ENCODE measurements around the genes HYAL1, C3orf18, IQCF1 and ABHD14A.

- RRBS = no CpG with 5 or more reads among the region's 25 CpGs
Measured at GRCh38 chr3:50302832-50304005, at the start of gene HYAL1. HYAL1 (minus strand) TSS chr3:50303574.

DNA sequence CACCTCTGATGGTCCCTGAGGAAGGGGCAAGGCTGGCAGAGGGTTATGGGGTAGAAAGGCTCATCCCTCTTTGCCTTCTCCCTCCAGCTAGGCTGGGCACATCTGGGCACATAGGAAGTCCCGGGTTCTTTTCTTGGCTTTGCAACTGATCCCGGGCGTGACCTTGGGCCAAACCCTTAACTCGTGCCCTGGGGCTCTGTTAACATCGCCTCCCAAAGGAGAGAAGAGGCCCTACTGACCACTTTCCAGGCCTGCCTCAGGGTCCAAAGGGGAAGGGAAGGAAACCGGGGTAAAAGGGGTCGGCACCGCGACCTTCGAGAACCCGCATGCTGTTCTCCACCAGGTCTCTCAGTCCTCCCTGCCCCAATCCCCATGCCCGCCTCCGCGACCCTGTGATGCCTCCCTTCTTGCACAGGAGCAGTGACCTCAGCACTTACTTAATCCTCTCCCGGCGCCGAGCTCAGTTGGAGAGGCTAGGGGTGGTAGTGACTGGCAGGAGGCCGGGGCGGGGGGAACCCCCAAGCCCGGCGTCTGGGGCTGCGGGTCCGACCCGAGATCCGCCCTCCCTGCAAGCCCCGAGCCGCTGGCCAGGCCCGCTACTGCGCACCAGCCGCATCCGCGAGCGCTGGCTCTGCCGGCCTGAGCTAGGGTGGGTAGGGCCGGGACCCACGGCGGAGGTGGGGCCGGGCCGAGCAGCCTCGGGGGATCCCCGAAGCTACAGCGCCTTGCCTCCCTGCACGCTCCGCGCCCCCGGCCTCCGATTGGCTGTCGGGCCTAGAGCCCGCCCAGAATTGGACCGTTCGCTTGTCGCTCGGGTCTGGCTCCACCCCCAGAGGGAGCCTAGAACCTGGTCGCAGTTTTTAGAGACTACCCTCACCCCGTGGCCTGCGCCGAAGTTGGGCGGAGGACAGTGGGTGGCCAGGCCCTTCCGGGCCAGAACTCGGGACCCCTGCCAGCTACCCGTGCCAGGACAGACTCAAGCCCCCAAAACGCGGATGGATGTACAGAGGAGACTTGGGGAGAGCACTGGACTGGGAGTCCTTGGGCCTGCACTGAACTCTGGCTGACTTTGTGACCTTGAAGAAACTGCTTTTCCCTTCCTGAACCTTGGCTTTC lies at the start of gene C3orf18:
C3orf18 (minus strand) TSS at position 722 of the 1,116 bp plus-strand sequence.
- RRBS = 2% methylated on average over 13 of the region's 63 CpGs

- RRBS = no CpG with 5 or more reads among the region's 13 CpGs
Measured at GRCh38 chr3:50604933-50605885, 6.4 kb downstream of the CISH start.

DNA sequence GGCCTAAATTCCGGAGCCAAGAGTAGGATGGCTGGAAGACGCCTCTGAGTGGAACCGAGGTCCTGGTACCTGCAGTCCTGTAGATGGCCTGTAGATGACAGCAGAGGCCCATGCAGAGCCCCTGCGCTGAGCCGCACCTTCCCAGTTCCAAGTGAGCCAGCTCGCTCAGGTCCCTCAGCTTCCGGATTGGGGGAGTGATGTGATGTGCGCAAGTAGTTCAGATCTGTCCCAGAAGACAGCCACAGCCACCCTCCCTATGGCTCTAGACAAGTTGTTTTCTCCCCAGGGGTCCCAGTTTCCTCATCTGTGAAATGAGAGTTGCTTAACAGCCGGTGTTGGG lies 965 bp upstream of the MAPKAPK3 start:
- RRBS = no CpG with 5 or more reads among the region's 9 CpGs

GRCh38 chr3:50657808-50658478 lies 16.8 kb upstream of the DOCK3 start:
- RRBS = no CpG with 5 or more reads among the region's 5 CpGs

DNA sequence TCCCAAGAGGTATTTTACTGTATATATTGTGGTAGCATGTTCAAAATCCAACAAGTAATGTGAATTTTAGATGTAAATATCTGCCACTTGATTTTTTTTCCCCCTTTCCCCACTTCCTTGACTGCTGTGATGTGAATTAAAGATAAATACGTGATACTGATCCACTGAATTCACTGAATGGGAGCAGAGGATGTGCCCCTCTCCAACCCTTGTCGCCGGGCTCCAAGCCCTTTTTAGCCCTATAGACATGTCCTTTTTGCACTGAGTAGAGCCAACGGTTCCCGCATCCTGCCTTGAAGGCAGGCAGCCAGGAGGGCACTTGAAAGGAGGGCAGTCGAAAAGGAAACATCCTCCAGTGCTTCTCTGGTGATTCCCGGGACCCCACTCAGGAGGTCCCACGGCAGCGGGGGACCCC lies 1.0 kb upstream of the MANF start:
- RRBS = 3% methylated on average over 3 of the region's 9 CpGs

- RRBS = no CpG with 5 or more reads among the region's 3 CpGs
Measured at GRCh38 chr3:51398240-51398725, 7.2 kb downstream of the RBM15B start.

DNA sequence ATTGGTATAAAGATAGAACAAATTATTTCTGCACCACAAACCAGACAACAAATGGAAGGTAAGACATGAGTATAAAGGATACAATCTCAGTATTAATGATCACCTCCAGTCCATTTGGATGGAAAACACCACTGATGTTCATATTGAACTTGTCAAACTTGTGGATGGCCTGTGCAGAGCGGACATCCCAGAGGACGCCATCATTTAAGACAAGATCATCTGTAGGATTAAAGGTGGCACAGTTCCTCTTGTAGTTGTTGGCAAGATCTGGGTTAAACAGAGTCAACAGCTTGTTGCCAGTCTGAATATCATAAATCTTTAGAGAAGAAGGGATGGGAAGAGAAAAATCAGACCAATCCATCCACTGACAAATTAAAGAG lies 23.4 kb downstream of the RBM15B start:
- RRBS = no CpG with 5 or more reads among the region's 2 CpGs

GRCh38 chr3:51630505-51631048 lies 40.5 kb upstream of the TEX264 start:
- RRBS = no CpG with 5 or more reads among the region's 5 CpGs

- RRBS = no CpG with 5 or more reads among the region's 1 CpG
Measured at GRCh38 chr3:51903166-51903485, at the start of gene IQCF1. IQCF1 (minus strand) TSS chr3:51903353.

GRCh38 chr3:51963737-51964886 lies 3.1 kb downstream of the PCBP4 start:
- RRBS = no CpG with 5 or more reads among the region's 18 CpGs

DNA sequence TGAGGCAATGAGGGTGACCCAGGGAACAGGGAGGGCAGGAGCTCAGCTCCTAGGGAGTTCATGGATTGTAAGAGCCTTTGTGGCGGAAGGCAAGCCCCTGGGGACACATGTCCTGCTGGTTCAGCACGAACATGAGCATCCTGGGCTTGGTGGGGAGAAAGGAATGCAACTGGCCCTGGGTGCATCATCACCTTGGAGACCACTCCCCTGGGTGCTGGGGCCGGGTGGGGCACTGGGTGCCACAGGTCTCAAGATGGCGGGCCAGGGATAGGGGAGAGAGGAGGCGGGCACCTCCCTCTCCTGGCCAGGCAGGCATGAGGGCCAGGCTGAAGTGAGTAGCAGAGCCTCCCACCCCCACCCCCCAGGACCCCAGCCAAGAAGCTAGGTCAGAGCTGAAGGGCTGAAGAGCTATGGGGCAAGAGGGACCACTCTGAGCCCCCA lies 782 bp downstream of the PCBP4 start:
- RRBS = no CpG with 5 or more reads among the region's 5 CpGs

DNA sequence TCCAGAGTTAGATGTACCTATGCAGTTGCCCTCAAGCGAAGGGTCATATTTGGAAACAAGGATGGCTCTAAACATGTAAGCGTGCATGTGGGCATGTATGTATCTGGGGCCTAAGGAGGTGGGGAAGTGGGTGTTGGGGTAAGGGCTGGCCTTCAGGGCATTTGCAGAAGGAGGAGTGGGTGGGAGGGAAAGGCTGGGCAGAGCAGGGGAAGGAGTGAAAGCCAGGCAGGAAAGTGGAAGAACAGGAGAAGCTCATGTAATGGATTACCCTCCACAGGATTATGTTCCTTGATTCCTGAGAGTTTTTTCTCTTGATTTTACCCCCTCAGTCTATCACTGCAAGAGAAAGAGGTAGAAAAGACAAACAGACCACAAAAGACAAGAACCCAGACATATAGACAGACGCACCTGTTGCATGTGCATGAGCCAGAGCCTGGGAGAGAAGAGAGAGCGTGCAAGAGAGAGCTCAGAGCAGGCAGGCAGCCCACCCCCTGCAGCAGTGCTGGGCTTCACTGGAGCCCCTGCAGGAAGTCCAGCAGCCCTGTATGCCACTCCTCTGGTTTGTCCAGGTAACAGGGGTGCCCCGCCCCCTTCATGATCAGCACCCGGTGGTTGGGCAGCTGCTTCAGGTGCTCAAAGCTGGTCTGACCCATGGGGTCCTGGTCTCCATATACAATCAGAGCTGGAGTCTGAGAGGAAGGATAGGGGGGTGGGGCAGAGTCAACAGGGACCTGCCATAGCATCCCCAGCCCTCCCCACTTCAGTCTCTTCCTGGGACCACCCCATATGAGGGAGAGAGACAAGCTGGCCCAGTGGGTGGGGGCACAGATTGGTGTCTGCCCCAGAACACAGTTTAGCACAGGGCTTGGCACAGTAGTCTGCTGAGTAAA lies 1.9 kb upstream of the PCBP4 start:
- RRBS = no CpG with 5 or more reads among the region's 6 CpGs

DNA sequence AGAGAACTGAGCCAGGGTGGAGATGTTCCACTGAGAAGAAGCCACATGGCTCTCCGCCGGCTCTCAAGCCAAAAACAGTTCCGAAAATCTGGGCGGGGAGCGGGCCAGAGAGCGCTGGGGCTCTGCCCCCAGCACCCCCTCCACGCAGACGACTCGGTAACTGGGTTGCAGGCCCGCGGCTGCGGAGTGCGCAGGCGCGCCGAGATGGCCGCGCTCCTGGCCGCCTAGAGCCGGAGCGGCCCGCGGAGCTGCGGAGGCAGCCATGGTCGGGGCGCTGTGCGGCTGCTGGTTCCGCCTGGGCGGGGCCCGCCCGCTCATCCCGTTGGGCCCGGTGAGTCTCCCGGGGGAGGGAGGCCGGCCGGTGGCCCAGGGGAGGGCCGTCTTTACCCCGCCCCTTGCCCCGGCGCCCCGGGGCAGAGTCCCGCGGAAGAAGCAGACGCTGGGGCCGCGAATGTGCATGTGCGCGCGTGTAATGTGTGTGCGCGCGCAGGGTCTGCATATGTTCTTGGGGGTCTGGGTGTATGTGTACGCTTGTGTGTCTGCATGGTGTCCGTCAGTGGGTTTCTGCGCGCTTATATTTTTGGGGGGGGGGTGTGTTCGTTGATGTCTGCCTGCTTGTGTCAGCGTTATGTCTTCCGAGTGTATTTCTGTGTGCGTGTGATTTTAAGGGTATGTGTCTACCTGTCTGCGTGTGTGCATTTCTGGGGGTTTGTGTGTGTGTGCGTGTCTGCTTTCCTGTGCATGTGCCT lies at the start of gene ABHD14A:
ABHD14A (plus strand) TSS at position 191 of the 749 bp plus-strand sequence.
- RRBS = 0% methylated on average over 10 of the region's 62 CpGs

- RRBS = no CpG with 5 or more reads among the region's 11 CpGs
Measured at GRCh38 chr3:51977310-51978074, 2.6 kb downstream of the ABHD14A start.

DNA sequence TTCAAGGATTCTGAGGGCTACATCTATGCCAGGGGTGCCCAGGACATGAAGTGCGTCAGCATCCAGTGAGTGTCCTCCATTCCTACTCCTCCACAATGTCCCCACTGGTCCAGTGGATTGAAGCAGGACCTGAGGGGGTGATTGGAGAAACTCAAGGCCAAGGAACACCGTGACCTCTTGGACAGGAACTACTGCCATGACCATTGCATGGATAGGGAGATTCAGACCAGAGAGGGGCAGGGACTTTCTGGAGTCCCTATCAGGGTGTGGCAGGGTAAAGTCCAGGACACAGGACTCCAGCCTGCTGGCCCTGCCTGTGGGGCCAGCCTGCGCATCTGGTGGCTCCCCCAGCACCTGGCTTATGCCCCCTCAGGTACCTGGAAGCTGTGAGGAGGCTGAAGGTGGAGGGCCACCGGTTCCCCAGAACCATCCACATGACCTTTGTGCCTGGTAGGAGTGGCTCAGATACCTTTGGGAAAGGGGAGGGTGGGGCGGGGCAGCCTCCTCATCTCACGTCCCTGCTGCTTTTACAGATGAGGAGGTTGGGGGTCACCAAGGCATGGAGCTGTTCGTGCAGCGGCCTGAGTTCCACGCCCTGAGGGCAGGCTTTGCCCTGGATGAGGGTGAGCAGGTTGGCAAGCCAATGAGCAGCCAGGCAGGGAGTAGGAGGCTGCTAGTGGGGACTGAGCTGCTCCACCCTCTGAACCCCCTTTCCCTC lies 2.7 kb downstream of the ACY1 start:
- RRBS = no CpG with 5 or more reads among the region's 9 CpGs

- RRBS = no CpG with 5 or more reads among the region's 4 CpGs
Measured at GRCh38 chr3:51997964-51998375, 2.3 kb upstream of the RPL29 start.

DNA sequence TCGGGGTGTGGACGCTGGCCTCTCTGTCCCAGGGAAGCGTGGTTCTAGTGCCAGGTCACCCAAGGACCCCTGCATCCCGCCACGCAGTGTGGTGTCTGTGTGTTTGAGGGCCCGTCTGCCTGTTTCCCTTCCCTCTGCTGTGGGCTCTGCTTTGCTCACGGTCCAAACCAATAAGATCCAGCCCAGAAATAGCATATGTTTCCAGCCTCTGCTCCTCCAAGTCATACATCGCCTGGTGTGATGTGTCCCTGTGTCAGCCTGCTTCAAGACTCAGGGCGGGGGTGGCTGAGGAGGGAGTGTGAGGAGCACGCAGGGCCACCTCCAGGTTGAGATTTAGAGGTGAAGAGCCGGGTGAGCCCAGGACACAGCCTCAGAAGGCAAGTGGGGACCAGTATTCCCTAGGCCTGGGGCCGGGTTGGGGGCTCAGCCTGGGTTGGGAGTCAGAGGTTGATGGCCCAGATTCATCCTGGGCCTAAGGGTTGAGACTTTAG lies 21.9 kb upstream of the RPL29 start:
- RRBS = 86% methylated on average over 2 of the region's 12 CpGs

DNA sequence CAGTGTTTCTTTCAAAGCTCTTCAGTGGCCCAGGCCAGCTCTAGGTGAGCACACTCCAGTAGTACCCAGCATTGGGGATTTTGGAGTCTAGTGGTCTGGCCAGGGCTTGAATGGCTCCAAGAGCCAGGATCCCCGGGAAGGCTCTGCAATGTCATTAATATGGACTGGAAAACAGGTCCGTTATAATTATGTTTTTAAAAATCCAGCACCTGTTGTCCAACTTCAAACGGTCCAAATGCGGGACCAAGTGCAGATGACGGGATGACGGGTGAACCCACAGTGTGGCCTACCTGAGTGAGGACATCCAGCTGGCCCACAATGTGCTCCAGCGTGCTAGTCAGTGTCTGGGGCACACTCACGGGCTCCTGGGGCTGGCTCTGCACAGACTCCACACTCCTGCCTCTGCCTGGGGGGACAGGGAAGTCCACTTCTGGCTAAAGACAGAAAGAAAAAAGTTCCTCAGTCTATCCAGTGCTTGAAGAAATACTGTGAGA lies 40.0 kb upstream of the DUSP7 start:
- RRBS = no CpG with 5 or more reads among the region's 8 CpGs

DNA sequence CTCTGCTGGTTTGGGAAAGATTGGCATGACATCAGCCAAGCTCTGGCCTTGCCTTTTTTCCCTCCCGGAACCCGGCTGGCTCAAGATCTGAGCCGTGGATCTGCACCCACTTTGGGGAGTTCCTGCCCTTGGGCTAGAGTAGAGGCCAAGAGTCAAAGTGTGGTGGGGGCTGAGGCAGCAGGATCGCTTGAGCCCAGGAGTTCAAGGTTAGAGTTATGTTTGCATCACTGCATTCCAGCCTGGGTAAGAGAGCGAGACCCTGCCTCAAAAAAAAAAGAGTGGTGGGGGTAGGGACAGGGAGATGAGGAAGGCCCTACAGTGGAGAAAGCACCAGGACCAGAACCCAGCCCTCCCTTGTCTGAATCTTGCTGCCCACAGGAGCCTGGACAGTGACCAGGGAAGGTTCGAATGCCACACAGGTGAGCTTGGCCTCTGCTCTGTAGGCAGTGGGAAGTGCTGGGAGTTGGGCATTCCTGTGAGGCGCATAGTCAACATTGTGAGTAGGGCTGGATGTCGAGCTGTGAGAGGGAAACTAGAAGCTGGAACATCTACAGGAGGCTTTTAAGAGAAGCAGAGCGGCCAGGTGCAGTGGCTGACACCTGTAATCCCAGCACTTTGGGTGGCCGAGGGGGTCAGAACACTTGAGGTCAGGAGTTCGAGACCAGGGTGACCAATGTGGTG lies 20.4 kb upstream of the ALAS1 start:
- RRBS = no CpG with 5 or more reads among the region's 11 CpGs